PFSK-1 (cell line): ENCODE measurements around the gene ANOS1.

DNA sequence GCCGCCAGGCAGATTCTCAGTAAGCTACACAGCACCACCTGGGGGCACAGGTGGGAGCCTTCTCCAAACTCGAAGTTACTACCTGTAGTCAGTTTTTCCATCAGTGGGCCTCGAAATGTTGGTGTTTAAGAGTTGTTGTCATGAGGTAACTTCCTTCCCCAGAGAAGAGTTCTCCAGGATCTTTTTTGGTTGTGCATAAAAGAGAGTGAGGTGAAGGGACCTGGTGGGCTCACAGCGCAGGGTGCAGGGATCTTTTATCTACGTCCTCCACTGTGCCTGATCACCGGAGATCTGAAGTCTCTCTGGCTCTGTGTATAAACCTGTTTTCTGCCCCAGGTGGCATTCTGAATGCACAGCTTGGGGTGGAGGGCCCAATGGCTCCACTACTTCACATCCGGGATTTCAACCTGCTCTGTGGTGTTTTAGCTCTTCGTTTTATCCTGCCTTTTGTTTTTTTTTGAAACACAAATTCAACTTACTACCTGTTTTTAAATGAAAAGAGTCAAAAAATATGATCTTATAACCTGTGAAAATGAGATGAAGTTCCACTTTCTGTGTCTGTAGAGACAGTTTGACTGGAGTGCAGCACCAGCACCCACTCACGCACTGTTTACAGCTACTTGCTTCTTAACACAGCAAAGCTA lies 58.3 kb upstream of the STS start:
- RRBS: 87% methylated on average over 2 of the region's 9 CpGs

DNA sequence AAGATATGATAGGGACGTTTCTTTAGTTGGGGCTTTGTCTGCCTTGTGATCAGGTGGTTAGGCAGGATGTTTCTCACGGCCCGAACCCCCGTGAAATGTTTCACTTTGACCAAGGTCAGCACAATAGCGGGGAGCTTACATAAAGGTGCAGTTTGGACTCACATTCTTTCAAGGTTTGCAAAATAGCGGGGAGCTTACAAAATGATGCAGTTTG lies 35.2 kb downstream of the PNPLA4 start:
- RRBS: no CpG with 5 or more reads among the region's 6 CpGs

DNA sequence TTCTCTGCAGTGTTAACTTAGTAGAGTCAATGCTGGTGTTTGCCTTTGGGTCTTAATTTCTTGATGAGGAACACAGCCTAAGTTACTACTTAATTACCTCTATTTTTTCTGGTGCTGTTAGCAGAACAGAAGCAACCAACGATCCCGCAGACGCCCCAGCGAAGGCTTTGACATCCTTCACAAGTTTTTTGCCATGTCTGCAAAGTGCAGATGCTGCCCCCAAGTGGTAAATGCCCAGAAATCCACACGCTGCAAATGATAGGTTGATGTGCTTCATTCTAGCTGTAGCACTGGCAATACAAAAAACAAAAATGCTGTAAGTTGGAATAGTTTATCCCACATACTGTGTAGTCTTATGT lies 1.4 kb downstream of the PNPLA4 start:
- RRBS: no CpG with 5 or more reads among the region's 5 CpGs

DNA sequence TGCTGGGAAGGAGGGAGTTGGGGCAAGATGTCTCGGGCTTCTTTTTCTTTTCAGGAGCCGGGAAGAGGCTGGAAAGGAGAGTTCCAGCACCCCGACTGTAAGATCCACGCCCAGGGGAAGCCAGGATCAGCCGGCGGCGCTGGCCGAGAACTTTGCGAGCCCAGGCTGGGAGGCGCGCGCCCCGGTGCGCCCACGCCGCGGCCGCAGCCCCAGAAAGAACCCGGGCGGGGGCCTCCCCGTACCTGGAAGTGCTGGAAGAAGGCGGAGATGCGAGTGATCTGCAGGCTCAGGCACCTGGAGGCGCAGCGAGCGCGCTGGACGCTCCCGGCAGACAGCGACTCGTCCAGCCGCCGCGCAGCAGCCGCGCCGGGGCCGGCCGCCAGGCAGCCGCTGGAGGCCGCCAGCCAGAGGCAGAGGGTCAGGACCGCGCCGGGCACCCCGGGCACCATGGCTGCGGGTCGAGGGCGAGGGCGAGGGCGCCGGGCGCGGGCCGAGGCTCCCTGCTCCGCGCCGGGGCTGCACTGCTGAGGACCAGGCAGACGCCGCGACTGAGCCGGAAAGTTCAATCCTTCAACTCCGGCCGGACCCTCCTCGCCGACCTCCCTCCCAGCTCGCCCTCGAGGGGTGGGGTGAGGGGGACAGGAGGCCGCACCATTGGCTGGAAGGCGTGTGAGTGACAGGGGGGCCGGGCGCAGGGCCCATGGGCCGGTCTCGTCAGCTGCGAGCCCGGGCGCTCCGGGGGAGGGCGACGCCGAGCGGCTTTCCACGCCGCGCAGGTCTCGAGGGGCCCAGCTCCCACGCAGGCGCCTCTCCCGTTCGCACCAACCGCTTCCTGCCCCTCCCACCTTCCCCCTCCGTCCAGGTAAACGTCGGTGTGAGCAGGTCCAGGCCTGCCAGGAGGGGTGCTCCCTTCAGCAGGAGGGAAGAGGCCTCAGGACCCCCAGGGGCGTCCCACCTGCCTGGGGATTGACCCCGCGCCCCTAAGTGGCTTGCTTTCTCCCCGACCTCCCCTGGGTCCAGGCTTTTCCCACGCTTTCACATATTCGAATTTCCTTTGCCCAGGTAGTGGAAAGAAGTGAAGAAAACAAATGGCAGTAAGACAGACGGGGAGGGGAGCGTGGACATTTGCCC lies at the start of gene ANOS1:
ANOS1 (minus strand) TSS at position 550 of the 1,131 bp plus-strand sequence.
- RRBS: 7% methylated on average over 44 of the region's 101 CpGs

DNA sequence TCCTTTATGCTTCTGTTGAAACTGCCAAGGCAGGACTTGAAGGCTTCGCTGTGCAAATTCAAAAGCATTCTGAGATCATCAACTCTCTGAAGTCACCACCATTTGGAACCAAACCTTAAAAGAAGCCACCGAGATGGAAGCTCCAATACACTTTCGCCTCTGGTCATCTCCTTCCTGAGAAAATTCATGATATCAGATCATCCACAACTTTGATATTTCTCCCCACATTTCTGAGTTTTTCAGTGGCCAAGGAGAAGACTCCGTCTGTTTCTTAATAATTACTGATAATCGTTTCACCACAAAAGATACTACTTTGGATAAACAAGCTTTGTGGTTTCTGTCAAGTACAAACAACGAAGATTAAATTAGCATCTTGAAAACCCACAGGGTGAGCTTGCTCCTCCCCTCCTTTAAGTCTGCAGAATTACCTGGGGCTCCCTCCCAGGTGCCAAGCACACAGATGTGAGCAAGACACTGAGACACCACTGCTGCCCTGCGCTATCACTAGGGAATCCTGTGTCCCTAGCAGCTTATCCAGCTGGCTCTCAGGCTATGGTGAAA lies 125.0 kb upstream of the TBL1X start:
- RRBS: no CpG with 5 or more reads among the region's 7 CpGs

GRCh38 chrX:9604371-9605074 lies 139.7 kb downstream of the TBL1X start:
- RRBS: no CpG with 5 or more reads among the region's 17 CpGs

DNA sequence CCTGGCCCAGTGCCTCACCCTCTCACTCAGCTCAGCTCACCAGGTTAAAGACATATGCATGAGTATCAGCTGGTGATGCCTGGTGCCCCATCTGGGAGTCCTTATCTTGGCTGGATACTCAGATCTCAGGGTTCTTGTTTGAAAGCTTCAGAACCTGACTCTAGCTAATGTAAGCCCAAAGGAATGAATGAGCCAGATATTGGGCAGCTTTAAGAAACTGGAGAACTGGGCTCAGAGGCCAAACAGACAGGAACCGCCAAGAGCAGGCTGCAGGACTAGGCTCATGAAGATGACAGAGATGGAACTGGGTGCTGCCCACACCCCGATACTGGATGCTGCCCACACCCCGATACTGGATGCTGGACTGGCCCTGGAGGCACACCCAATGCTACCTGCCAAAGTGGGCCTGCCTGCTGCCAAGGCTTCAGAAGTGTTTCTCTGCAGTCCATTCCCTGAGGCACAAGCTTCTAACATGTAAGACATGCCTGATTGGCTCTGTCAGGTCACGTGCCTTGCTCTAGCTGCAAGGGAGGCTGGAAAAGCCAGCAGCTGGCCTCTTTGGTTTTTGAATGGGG lies 43.0 kb downstream of the GPR143 start:
- RRBS: no CpG with 5 or more reads among the region's 4 CpGs

- RRBS: 1% methylated on average over 11 of the region's 39 CpGs
Measured at GRCh38 chrX:9786795-9787375, 656 bp downstream of the SHROOM2 start.

DNA sequence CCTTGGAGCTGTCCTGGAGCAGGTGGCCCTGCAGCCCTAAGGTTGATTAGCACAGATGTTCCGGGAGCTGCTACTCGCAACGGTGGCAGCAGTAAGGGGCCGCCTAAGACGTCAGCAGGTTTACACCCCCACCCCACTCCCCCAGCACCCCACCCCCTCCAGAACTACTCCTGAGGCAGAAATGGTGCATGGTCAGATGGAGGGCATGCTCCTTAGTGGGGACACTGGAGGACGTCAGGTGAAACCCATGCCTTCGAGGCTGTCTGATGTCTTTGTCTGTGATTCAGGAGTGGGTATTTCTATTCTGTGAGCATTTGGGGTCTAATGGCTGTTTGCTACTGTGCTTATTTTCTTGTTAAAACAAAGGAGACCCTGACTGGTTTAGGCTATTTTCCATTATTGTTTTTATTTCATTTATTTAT lies 88.5 kb upstream of the CLDN34 start:
- RRBS: no CpG with 5 or more reads among the region's 7 CpGs

DNA sequence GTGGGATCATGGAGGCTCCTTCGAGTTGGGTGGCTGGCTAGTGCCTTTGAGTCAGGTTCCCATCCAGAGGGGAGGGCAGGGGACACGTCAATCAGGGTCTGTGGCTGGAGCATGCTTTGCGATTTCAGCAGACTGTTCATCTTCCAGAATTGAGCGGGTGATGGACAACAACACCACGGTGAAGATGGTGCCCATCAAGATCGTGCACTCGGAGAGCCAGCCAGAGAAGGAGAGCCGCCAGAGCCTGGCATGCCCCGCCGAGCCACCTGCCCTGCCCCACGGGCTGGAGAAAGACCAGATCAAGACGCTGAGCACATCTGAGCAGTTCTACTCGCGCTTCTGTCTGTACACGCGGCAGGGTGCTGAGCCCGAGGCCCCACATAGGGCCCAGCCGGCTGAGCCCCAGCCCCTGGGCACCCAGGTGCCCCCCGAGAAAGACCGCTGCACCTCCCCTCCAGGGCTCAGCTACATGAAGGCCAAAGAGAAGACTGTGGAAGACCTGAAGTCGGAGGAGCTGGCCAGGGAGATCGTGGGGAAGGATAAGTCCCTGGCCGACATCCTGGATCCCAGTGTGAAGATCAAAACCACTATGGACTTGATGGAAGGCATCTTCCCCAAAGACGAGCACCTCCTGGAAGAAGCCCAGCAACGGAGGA lies 30.0 kb upstream of the CLDN34 start:
- RRBS: no CpG with 5 or more reads among the region's 25 CpGs

DNA sequence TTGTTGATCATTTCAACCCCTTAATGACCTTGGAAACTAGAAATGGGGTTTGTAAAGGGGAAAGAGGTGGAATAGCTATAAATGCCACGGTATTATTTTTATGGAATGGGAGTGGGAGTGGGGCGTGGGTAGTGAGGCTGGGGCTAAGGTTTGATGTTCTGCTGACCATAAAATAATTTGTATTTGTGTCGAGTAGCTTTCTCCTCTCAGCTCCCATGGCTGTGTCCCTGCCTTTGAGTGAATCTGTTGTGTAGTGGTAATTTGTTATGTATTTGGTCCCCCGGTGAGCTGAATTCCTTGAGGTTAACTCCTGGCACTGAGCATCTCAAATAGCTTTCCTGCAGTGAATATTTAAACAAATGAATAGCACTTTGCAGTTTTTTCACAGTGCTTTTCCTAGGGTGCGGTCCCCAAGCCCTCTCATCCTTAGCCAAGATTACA lies 74.1 kb downstream of the CLDN34 start:
- RRBS: no CpG with 5 or more reads among the region's 5 CpGs

DNA sequence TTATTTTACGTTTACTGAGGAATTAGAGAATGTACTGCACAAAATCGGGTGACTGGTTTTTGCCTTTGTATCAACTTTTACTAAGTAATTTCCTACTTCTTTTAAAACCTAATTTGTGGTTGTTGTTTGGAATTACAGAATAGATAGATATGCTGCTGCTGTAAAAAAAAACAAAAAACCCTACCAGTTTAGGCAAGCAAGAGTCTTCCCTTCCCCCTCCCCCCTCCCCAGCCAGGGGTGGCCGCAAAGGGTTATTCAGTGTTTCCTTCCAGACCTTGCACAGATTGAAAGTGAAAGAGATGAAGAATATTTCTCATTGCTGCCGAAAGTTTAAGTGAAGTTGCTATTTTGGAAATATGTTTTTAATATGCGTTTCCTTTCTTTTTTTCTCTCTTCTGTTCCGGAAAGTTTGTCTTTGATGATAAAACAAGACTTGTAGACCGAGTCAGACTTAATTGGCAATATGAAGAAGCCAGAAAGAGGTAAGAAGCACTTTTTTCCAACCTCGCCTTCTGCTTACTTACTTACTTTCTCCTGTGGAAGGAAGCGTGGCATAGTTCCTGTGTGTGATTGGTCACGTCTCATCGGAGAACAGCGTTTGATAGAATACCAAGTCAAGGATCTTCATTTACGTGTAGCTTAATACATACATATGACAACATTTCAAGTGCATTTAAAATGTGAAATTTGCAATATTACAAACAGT lies 58.5 kb upstream of the CLCN4 start:
- RRBS: no CpG with 5 or more reads among the region's 13 CpGs

GRCh38 chrX:10110514-10110920 lies 46.3 kb upstream of the CLCN4 start:
- RRBS: no CpG with 5 or more reads among the region's 10 CpGs

DNA sequence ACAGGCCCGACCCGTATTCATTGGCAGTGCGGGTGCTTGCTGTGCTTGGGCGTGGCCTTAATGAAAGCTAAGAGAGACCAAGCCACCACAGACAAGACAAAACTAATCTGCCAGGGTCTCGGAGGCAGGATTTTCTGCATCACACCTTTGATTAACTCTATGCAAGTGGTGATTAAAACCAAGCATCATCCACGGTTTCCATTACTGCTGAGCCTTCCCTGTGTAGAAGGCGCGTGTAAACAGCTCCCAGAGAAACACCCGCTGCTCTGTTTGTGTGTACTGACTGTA lies 40.6 kb downstream of the CLCN4 start:
- RRBS: no CpG with 5 or more reads among the region's 9 CpGs

GRCh38 chrX:10615982-10616346 lies 4.4 kb downstream of the MID1 start:
- RRBS: no CpG with 5 or more reads among the region's 7 CpGs

GRCh38 chrX:10617955-10618542 lies 2.3 kb downstream of the MID1 start:
- RRBS: no CpG with 5 or more reads among the region's 4 CpGs

GRCh38 chrX:11135122-11135838 lies 24.1 kb downstream of the HCCS start:
- RRBS: no CpG with 5 or more reads among the region's 7 CpGs

DNA sequence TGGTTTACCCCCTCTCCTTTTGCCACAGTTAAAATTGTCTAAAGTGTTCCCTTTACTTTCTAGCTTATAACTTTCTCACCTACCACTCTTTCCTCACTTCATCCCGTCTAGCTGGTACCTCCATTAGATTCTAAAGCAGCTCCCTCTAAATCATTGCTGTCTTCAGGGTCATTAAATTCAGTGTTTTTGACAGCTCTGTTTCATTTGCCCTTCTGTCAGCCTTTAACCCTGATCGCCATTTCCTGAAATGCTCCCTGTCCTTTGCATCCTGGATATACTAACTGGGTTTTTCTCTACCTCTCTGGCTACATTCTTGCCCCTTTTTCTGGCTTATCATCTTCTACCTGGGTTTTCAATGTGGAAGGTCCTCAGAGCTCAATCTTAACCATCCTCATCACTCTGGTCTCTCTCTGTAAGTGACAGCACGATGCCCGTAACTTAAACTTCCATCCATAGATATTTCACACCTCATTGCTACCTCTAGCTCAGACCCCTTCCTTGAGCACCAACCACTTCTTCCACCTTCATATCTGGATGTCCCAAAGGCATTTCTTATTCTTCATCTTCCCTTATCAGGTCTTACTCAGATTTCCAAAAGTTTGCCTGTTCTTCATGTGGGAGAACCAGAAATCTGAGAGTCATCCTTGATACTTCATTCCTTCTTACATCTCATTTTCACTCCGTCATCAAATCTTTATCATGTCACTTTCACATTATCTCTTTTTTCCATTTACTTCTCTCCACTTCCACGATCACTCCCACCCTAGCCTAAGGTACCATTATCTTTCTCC lies 80.7 kb downstream of the HCCS start:
- RRBS: no CpG with 5 or more reads among the region's 6 CpGs

DNA sequence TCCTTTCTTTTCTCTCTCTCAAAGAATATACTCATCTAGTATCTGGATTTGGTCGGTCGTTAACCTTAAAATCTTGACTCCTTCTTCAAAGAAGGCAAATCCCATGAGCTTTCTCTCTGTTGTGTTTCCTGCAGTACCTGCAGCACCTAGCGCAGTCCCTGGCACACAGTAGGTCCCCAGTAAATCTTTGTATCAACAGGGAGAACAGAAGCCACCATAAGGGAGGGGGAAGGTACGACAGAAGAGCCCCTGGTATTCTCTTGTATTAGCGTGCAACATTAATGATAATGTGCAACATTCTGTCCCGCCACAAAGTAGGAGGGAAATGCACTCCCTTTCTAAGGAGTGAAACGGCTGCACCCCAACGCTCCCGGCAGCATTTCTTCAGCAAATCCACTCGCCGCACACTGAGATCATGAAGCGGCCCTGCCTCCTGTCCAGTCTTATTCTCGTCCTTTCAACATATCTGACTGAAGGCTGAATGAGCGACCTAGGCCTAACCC lies 133.6 kb downstream of the AMELX start:
- RRBS: no CpG with 5 or more reads among the region's 14 CpGs